ENCODE measurements around the gene EHD3.

- PRO-cap, result no peak
- RAMPAGE, long total RNA, 2 experiments, result no peak in any of the 2 experiments
Measured at GRCh38 chr2:29940729-29941111, 19.3 kb upstream of the ALK start.

DNA sequence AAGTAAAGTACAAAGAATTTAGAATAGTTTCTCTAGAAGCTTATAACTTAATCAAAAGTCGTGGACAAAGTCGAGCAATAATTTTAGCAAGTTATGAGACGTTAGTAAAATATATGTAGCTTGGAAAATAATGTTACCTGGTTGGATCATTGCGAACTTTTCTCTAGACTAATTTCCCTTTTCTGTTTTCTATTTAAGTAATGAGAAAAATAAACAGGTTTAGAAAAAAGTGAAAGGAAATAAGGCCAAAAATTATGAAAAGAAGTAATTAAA, 1.7 kb downstream of the YPEL5 start:
- PRO-cap, result no peak
- RAMPAGE, long total RNA, 2 experiments, result no peak in any of the 2 experiments

DNA sequence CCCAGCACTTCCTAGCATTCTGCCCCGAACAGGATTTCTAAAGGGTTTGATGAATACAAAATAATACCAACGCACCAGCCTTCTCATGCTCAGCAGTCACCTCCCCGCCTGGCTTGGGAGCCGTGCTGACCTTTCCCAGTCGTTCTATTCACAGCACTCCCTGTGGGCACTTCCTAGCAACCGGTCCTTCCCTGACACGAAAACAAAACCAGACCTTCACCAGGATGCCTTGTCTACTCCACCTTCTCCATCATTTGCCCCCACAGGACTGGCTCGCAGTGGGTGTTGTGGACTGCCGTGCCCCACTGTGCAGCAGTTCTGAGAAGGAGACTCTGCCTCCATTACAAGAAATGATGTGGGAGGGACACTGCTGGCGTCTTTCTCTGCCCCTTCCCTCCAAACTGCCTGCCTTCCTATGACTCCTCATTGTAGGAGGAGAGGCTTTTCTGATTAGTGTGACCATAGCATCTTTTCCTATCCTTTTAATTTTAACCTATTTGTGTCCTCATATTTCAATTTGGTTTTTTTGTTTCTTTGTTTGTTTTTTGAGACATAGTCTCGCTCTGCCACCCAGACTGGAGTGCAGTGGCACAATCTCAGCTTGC, 53.1 kb downstream of the LBH start:
- PRO-cap, result no peak
- RAMPAGE, long total RNA, 2 experiments, result no peak in any of the 2 experiments

- PRO-cap, result no peak
- RAMPAGE, long total RNA, 2 experiments, result no peak in any of the 2 experiments
Measured at GRCh38 chr2:30447740-30448175, 712 bp downstream of the LCLAT1 start.

DNA sequence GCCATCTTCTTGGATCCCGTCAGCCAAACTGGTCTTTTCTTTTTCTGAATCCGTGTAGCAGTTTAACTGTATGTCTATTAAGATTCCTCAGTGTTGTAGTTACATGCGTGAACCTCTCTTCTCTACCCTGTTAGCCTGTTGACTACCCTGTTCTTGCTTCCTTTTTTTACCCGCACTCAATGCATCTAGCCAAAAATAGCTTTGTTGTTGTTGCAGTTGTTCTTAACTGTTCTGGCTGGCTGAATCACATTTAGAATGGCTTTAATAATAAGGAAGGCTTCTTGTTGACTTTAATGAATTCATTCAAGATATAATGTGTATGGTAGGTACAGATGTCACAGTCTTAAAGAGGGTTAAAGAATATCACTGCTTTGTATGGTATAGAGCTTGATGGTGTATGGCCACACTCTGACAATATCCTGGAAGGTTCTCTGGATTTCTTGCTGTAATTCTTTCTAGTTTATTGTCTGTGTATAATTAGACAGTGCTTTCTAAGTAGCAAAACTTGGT, 137.2 kb downstream of the LCLAT1 start:
- PRO-cap, result no peak
- RAMPAGE, long total RNA, 2 experiments, result no peak in any of the 2 experiments

DNA sequence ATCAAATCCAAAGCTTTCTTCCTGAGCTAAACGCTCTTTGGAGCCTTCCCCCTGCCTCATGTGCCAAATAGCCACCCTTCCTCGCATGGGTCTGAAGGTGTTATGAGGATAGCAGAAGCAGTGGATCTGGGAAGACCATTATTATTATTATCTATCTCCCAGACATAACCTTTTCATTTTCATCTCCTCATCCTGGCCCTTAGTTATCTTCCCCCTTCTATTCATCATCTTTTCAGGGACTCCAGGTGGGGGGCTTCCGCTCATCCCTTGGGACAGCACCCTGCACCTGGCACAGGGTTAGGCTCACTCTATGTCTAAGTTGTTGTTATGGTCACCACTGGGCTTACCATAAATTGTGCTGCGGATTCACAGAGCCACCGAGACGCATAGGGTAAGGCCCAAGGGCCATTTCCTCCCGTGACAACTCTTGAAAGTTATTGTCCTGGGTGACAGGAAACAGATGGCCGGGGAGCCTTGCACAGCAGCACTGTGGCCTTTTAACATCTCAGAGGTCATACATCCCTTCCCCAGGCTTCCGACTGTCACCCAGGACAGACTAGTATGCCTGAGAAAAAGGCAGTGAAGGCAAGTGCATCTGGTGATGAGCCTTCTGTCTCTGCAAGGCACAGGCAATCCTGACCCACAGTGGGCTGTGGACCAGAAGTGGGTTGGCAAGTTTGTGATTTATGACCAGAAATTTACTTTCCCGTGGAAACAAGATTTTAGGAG, 1.7 kb upstream of the CAPN14 start:
- PRO-cap, result no peak
- RAMPAGE, long total RNA, 2 experiments, result no peak in any of the 2 experiments

DNA sequence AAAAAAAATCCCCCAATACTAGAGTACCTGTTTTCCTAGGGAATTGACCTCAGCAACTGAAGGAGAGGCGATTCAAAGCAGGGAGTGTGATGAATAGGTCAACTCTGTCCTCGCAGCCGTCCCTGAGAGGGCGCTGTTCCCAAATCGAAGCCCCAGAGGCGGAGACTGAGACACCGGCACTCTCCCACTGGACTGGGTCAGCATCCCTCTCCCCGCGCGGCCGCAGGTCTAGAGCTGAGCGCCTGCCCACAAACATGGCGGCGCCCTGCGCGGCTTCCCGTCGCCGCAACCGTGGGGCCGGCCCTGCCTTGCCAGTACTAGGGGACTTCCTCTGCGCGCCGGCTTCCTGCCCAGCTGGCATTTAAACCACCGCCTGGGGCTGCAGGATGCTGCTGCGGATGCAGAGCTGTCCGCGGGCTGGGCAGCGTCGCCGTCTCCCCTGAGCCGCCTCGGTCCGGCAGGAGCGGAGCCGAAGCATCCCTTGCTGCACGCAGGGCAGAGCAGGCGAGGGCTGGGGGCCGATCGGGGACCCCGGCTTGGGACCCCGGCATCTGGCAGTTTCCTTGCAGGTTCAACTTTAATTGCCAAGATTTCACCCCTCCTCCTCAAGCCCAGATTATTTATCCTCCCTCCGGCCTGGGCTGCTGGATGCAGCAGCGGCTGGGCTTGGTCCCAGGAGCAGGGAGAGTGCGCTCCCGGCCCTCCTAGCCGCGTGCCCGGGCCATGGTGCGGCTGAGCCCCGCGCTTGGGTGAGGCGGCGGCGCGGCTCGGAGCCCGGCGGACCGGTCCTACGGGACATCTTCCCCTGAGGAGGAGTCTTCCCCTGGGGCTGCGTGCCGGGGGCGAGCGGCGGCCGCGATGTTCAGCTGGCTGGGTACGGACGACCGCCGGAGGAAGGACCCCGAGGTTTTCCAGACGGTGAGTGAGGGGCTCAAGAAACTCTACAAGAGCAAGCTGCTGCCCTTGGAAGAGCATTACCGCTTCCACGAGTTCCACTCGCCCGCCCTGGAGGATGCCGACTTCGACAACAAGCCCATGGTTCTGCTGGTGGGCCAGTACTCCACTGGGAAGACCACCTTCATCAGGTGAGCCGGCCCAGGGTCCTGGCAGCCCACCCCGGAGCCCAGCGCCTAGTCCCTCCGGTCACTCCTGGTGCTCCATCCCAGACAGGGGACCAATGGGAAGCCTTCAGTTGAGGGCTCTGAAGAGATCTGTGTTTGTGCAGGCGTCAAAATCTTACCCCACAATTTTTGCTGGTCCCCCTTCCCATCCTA, at the start of gene EHD3:
Gene EHD3 (plus strand): TSS at position 389 of the 1,274 bp plus-strand sequence.
- PRO-cap, result no peak
- RAMPAGE, long total RNA, 2 experiments, result start-site peak on the minus strand in 1 of 2 experiments, centred at position 243 of the sequence, 5 reads per replicate

DNA sequence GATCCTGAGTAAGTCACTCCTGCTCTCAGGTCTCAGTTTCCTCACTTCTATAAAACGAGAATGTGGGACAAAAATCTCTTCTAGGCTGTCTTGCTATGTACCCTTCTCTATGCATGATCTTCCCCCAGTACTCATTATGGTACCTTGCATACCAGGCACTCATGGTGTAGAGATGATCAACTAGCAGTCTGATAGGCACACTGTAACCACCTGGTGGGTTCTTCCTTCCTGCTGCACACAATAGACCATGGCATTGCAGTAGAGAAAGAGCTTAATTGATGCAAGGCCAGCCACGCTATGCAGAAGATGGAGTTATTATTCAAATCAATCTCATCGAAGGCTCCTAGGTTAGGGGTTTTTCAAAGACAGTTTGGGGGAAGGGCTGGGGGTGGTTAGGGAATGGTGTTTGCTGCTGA, 59.3 kb downstream of the EHD3 start:
- PRO-cap, result no peak
- RAMPAGE, long total RNA, 2 experiments, result no peak in any of the 2 experiments

DNA sequence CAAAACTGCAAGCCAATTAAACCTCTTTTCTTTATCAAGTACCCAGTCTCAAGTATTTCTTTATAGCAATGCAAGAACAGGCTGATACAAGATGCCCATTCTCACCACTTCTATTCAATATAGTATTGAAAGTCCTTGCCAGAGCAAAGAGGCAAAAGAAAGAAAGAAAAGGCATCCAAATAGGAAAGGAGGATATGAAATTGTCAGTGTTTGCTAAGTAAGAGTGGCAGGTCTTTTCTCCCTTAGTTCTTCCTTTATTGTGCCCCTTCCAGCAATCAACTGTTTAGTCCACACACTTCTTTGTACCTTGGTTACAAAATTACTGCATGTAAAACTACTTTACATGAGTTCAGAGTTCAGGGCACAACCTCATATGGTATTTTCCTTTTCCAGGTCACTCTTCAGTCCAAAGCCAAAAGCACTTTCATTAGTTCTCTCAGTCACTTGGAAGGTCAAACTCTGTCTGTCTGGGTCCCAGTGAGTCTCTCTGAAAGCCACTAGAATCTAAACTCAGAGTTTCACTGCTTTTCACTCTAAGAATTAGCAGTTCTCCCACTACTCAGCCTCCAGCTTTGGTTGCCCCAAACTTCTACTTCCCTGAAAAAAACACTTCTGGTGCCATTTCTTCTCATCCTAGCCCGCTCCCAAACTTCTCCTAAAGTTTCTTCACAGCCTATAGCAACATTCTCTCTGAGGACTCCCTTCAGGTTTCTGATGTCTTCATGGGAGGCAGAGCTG, 122.5 kb upstream of the SRD5A2 start:
- PRO-cap, result no peak
- RAMPAGE, long total RNA, 2 experiments, result no peak in any of the 2 experiments

DNA sequence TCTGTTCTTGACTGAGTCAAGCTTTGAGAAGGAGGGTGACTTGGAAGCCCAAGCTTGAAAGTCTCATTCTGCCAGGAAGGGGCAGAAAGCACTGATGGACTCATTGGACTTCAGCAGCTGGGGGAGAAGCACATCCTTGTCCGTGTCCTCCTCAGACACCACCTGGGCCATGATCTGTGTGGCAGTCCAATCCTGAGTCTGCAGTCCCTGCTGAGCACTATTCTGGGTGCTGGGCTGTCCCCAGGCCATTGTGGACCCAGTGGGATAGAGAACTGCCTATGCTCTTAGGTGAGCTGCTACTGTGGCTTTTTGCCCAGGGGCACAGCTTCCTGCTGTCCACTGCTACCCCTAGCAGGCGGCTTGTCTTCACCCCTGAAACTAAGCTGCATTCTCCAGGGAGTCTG, 127.7 kb upstream of the SRD5A2 start:
- PRO-cap, result no peak
- RAMPAGE, long total RNA, 2 experiments, result no peak in any of the 2 experiments

DNA sequence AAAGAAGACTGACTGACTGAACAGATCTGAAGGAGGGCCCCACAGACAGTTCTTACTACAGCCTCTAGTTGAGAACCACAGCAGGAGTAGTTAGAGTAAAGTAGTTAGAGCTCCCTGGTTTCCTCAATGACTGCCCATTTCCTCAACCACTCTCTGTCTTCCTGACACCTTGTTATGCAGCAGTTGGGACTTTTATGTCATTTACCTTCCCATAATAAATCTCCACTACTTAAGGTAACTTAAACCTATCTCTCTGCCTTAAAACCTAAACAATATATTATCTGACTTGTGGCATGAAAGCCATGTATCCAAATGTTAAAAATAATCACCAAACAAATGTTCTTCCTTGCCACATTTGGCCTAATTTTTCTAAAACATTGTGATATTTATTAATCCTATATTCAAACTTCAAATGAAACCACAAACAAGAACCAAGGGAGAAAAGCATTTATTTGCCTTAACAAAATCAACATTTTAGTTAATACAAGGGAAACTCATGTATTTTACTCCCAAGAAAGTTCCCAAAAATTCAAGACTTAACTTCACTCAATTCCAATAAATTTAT, 29.6 kb downstream of the MEMO1 start:
- PRO-cap, result no peak
- RAMPAGE, long total RNA, 2 experiments, result no peak in any of the 2 experiments

- PRO-cap, result no peak
- RAMPAGE, long total RNA, 2 experiments, result no peak in any of the 2 experiments
Measured at GRCh38 chr2:32008959-32009335, 1.9 kb downstream of the MEMO1 start.

- PRO-cap, result no peak
- RAMPAGE, long total RNA, 2 experiments, result no peak in any of the 2 experiments
Measured at GRCh38 chr2:32065490-32065940, 2.2 kb downstream of the SPAST start.

- PRO-cap, result no peak
- RAMPAGE, long total RNA, 2 experiments, result no peak in any of the 2 experiments
Measured at GRCh38 chr2:32262076-32262579, 2.6 kb downstream of the NLRC4 start.

GRCh38 chr2:32720022-32720242, 92.1 kb downstream of the TTC27 start:
- PRO-cap, result no peak
- RAMPAGE, long total RNA, 2 experiments, result no peak in any of the 2 experiments

DNA sequence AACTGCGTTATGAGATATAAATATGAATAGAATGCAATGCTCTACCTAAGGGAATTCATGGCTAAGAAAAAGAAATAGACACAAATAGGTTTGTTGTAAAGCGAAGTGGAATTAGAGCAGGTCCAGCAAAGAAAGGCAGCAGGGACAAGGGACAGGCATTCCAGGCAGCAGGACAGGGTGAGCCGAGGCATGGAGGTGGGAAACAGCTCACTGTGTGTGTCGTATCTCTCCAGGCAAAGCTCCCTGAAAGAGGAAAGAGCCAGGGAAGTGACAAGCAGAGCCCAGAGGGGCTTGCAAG, 46.2 kb upstream of the LTBP1 start:
- PRO-cap, result no peak
- RAMPAGE, long total RNA, 2 experiments, result no peak in any of the 2 experiments

DNA sequence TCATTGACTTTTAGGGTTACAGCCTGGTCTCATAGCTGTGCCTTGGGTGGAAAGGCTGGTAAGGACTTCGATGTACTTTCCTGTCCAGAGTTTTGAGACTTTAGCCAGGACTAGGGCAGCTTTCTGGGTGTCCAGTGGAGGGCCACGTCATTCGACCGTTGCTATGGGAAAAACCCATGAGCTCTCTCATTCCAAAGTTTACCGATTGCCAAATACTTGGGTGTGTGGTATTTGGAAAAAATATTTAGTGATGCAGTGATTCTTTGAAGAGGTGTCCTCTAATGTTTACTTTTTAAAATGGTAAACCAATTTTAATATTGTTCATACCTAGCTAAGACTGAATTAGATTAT, 105.3 kb downstream of the LTBP1 start:
- PRO-cap, result no peak
- RAMPAGE, long total RNA, 2 experiments, result no peak in any of the 2 experiments

GRCh38 chr2:33134096-33135210, 187.7 kb downstream of the LTBP1 start:
- PRO-cap, result unidirectional peak, plus-strand start at chr2:33134605
- RAMPAGE, long total RNA, 2 experiments, result no peak in any of the 2 experiments

DNA sequence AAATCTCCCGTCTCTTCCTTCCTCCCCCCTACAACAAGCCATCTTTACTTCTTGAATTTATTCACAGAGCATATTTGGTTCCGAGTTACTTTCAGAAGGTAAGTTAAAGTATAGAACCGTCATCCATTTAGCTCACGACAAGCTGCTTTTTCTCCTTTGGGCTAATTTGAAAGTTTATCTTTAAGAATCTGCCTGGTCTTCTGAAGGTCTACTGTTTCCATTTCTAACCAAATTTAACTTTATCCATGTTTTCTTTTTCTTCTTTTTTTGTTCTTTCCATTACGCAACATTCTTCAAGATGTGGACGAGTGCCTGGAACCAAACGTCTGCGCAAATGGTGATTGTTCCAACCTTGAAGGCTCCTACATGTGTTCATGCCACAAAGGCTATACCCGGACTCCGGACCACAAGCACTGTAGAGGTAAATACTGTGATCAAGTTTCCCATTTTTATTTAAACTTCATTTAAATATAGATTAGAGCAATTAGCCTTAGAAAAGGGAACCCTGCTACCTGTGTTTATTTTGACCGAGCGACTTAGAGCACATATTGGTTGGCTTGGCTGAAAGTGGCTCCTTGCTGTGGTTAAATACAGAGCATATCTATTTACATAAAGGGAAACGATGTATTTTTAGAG, 183.5 kb upstream of the RASGRP3 start:
- PRO-cap, result no peak
- RAMPAGE, long total RNA, 2 experiments, result no peak in any of the 2 experiments

GRCh38 chr2:33333246-33334062, 143.0 kb upstream of the RASGRP3 start:
- PRO-cap, result no peak
- RAMPAGE, long total RNA, 2 experiments, result no peak in any of the 2 experiments